Mesothelial cell of epicardium (in vitro differentiated cells): ENCODE measurements around the genes SLC30A5 and BDP1.

DNA sequence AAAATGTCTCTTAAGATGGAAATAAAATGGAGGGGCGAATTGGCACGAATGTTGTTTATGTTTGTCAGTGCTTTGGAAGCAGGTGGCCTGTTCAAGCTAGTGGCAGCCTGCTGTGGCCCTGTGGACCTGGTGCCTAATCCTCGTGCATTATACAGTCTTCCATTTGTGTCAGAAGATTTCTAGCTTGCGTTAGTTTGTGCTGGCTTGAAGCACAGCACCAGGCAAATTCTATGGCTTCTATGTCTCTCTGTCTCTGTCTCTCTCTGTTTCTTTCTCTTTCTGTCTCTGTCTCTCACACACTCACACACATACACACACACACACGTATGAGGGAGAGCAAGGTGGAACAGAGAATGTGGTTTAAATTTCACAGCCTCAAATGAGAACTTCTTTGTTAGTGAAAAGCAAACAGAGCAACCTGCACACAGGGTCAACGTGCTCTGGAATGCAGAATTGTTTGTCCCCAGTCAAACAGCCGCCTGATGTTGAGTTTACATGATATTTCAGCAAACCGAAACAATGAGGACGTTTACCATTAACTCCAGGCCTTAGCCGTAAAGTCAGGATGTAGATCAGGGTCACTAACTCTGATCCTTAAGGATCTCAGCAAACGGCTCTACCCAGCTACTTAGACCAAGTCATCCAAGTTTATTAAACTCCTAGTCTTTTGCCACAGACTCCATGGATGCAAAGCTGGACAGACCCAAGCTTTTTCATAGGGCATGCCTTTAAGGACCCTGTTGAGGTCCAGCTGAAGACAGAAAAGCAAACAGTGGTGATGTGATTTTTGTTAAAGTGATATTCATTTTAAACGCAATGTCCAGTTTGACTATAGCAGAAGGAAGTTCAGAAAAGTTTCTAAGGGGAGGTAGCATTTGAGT lies 39.1 kb upstream of the CD180 start:
- PRO-cap = no peak

GRCh38 chr5:67257269-67257661 lies 60.7 kb upstream of the CD180 start:
- PRO-cap = no peak

- PRO-cap = no peak
Measured at GRCh38 chr5:67268020-67269218, 71.8 kb upstream of the CD180 start.

DNA sequence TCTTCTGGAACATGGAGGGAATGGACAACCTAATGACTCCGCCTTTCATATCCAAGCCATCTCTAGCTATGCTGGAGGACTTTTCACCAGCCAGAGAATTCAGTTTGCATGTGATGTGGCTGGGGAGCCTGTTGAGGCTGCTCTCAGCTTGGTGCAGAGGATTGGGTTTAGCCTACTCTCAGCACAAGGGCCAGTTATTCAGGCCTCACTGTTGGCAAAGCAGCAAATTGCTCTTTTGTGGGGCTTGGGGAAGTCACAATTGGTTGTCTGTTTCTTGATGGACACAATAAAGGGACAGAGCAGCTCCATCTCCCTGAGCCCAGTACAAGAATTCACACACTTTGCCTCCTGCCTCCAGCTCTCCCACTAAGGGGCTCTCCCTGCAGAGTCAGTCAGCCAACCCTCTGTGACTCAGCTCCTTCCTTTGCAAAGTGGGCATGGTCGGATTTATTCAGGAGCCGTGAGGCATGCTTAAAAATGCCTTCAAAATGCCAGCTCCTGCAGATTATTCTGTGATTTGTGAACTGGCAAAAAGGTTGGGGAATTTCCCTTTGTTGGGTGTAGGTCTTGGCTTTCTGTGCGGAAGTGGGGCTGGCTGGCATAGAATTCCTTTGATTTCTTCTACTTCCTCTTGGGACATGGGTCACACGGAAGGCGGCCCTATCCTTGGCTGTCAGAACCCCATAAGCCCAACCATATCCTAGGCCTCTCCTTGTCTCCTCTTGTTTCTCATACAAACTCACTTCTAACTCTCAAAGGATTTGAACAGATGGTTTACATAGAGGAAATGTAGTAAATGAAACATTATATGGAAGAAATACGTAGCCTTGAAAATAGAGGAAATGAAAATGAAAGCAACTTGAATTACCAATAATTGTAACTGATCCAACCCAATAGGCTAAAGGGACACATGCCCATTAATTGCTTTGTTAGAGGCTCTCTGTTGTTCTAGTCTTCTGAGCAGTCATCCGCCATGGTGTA lies 118.7 kb upstream of the CD180 start:
- PRO-cap = no peak

GRCh38 chr5:67800106-67800489 lies 415.5 kb upstream of the PIK3R1 start:
- PRO-cap = no peak

DNA sequence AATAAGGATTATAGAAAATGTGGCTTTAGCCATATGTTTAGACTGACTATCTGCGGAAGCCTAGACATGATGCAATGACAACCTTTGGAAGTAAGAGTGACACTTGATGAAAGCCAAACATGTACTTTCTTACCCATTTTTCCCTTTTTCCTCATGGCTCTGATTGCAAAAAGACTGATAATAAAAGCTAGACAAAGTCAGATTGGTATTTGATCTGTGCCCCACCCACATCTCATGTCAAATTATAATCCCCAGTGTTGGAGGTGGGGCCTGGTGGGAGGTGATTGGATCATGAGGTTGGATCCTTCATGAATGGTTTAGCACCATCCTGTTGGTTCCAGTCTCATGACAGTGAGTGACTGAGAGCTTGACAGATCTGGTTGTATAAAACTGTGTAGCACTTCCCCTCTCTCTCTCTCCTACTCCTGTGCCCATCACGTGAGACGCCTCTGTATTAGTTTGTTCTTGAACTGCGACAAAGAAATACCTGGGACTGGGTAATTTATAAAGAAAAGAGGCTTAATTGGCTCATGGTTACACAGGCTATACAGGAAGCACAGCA lies 243.5 kb upstream of the PIK3R1 start:
- PRO-cap = no peak

- PRO-cap = no peak
Measured at GRCh38 chr5:68041450-68041841, 174.1 kb upstream of the PIK3R1 start.

DNA sequence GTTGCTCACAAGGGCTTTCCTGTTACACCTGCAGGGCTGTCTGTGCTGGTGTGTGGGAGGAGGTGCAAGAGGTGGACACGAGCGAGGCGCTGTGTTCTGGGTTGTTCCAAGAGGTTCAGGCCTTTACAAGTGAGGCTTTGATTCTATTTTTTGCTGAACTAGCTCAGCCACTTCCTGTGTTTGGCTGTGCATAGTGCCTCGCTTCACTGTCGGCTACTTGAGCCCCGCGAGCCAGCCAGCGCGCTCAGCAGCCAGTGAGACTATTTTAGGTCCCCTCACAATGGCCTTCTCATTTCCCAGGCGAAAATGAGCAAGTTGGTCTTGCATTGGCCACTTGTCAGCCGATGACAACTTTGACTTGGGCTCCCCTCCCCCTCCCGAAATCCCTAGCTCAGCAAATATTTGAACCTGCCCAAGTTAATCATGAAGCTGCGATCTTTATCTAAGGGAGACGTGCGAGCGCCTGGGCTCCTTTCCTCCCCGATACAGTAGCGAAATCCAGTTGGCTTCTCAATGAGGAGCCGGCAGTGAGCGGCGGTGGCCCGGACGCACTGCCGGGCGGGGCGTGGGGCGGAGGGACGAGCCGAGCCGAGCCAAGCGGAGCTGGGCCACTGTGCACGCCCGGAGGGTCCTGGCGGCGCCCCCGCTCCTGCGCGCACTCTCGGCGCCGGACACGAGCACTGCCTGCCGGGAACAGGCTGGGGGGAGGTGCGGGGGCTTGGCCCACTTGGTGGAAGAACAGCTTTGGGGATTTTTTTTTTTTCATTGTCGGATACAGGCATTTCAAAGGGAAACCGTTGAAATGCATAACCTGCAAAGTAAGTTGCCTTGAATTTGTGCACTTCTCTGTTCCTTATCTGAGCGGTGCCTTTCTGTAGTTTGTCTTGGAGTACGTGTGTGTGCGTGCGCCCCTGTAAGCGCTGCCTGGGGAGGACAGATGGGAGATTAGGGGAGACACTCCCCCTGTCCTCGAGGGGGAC lies 72.7 kb downstream of the PIK3R1 start:
- PRO-cap = no peak

- PRO-cap = no peak
Measured at GRCh38 chr5:68730216-68731127, 363.3 kb upstream of the SLC30A5 start.

- PRO-cap = bidirectional peak, plus-strand start at chr5:69094070, minus-strand start at chr5:69093701; unidirectional peak, minus-strand start at chr5:69094459
Measured at GRCh38 chr5:69093977-69095030, at the start of gene SLC30A5. TSS of gene SLC30A5 (plus strand) at chr5:69094014.

- PRO-cap = no peak
Measured at GRCh38 chr5:69167592-69168128, 710 bp downstream of the CCNB1 start.

DNA sequence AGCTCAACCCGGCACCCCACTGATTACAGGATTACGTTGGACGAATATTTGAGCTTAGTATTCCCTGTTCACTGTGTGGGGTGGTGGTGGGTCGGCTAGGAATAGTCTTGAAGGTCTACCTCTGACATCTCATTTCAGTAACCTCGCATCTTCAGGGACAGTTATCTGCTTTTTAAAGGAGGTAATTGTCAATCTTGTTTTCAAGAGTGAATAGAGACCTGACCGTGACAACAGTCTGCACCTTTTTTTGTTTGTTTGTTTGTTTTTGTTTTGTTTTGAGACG lies 427 bp downstream of the RAD17 start:
- PRO-cap = no peak

- PRO-cap = no peak
Measured at GRCh38 chr5:69502276-69503091, 9.9 kb downstream of the OCLN start.

GRCh38 chr5:69527153-69527852 lies 32.7 kb upstream of the GTF2H2C start:
- PRO-cap = no peak

- PRO-cap = unidirectional peak, plus-strand start at chr5:70401133
Measured at GRCh38 chr5:70400910-70401846, 351.7 kb downstream of the SMN2 start.

- PRO-cap = no peak
Measured at GRCh38 chr5:71445635-71446076, 9.8 kb upstream of the BDP1 start.

DNA sequence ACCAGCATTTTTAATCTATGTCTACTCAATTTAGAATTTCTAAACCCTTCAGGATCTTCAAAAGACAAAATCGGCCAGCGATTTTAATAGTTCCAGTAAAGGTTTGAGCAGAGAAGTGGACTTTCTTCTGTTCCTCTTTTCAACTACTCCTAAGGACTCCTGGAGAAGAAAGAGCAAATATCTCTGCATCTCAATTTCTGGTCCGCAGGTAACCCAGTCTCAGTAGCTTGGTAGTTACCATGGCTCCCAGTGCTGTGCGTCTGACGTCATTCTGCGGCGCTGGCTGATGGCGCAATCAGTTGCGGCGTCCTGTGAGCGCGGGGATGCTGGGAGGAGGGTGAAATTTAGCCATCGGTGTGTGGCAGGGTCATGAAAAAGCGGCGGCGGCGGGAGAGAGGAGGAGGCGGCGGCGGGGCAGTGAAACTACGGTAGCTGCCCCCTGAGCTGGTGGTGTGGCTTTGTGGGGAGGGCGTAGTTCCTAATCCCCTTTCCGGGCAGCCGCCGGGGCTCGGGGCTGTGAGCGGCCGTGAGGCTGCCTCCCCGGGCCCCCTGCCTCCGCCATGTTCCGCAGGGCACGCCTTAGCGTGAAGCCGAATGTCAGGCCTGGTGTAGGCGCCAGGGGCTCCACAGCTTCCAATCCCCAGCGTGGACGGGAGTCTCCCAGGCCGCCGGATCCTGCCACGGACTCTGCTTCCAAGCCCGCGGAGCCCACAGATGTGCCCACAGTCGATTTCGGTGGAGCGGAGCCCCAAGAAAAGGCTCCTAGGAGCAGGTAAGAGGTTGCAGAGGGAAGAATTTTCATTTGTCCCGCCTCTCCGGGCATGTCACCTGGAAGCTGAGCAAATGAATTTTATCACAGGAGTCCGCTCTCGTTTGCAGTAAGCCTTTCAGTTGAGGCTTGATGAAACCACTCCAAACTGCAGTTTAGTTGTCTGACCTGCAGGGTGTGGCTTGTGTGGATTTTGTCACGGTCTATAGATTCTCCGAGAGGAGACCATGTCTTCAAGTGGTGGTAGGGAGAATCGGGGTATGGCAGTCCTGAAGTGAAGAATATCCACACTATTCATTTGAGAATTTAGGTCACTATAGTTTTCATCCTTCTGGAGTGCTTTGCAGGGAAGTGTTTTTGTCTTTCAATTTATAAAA lies at the start of gene BDP1:
Gene BDP1 (plus strand): TSS at position 334 of the 1,146 bp plus-strand sequence.
- PRO-cap = bidirectional peak, plus-strand start at position 340 of the sequence, minus-strand start at position 185 of the sequence; unidirectional peak, minus-strand start at position 562 of the sequence

DNA sequence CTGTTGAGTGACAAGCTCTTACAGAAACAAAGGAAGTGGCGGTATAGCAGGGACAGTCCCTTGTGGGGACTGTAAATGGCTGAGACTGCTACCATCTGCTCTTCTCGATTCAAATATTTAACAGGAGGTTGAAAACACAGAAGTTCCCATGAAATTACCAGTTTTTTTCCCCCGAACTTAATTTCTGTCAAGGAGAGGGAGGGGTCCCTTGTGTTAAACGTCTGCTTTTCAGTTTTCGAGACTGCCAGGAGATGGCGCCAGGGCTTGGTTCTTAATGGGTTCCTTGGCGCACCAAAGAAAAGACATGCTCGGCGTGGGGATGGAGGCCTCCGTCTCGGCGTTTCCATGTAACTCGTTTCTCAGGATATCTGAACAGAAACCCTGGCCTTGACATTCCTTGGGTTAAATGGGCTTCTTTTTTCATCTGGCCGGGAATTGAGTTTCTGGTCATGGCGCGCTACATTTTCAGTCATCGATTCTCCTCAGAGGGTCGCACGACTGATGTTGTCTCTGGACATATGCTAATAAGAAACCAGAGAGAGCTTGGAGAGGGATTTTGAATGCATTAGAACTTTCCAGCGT lies 63.9 kb downstream of the CARTPT start:
- PRO-cap = no peak

- PRO-cap = no peak
Measured at GRCh38 chr5:71887561-71888136, 168.6 kb downstream of the CARTPT start.

- PRO-cap = no peak
Measured at GRCh38 chr5:71891719-71892023, 172.6 kb downstream of the CARTPT start.